Ovary (tissue), 7 donors: ENCODE measurements around a stretch of chr6.

DNA sequence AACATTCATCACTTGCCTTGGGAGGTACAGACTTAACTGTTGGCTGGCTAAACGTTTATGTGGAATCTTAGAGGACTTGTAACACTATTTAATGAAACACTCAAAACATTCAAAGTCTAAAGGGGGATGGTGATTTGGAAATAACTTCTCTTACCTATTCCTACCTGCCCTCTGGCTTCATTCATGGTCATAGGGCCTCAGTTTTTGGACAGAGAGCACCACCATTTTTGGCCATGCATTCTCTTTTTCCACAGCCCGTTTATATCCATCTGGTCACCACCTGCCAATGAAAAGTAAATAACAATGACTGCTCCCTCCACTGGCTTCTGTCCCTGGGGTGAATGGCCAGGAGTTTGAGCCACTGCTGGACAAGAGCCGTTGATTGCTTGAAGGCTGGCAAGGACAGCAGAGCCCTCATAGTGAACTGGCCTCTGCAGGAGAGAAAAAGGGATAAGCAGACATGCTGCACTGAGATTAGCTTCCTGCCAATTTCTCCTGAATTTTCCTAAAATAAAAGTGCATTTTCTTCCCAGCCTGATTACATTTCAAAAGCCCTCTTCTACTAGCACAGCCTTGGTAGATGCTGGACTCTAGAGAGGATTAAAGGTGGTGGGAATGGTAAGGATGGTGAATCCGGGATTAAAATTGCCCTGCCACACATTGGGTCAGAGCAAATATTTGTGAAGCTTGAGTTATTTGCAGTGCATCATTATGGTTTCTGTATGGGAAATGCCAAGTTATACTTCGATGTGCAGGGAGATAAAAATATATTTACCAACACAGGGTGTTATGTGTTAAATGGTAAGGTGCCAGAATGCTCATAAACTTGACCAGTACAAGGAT is 261.9 kb downstream of the ADGB start:
- PRO-cap, 7 experiments: no peak in any of the 7 experiments
- RAMPAGE, long total RNA, 2 experiments: no peak in any of the 2 experiments

GRCh38 chr6:146887300-146887640 is 288.5 kb downstream of the ADGB start:
- PRO-cap, 7 experiments: no peak in any of the 7 experiments
- RAMPAGE, long total RNA, 2 experiments: no peak in any of the 2 experiments

DNA sequence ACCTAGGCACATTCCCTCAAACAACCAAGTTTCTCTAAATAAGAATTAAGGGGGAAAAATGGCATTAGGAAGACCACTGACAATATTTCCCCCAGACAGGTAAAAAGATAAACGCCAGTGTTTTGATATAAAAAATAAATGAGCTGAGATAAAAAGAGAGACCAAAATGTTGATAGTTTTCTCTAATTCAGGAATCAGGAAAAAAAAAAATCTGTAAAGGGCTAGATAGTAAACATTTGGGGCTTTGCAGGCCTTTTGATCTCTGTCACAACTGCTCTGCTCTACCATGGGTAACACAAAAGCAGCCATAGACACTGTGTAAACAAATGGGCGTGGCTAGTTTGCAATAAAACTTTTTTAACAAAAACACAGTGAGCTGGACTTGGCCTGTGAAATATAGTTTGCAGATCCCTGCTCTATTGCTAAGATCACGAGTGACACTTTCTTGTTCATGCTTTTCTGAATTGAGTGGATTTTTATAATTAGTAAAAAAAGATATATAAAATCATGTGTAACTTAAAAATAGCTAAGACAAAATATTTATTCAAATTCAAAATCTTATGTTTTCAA is 219.1 kb upstream of the STXBP5 start:
- PRO-cap, 7 experiments: no peak in any of the 7 experiments
- RAMPAGE, long total RNA, 2 experiments: no peak in any of the 2 experiments

DNA sequence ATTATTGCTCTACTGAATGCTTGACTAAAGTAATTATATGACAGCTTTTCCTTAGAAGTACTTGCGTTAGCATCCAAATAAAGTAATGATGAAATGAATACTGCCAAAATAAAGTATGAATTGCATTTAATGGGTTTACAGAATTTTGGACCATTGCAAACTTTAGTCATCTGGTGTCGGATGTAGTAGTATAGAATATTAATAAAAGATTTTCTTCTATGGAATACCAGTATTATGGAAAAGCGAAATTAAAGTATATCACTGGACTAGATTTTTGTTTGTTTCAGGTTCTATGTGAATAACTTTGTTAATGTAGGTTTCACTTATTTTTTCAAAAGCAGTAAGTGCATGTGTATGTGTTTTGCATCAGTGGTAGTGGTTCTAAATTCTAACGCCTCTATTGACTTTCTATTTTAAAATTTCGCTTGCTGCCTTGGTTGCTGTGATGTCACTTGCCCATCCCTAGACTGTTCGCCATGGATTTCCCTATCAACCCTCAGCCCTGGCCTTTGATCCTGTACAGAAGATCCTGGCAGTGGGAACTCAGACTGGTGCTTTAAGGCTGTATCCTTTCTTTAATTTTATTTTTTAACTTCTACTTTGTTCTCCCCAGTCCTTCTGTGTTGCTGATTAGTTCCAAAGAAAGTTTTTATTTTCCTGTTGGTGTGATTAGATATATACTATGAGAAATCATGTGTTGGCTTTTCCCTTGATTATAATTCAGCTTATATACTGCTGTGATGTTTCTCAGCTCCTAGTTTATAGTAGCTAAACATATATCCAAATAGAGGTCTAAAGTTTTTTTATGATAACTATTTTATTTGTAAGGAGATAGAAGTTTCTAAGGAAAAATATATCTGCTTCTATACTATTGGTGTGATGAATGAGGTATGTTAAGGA is 1.5 kb downstream of the STXBP5 start:
- PRO-cap, 7 experiments: no peak in any of the 7 experiments
- RAMPAGE, long total RNA, 2 experiments: no peak in any of the 2 experiments

- PRO-cap, 7 experiments: no peak in any of the 7 experiments
- RAMPAGE, long total RNA, 2 experiments: no peak in any of the 2 experiments
Measured at GRCh38 chr6:147209386-147210077, 5.3 kb downstream of the STXBP5 start.

- PRO-cap, 7 experiments: no peak in any of the 7 experiments
- RAMPAGE, long total RNA, 2 experiments: no peak in any of the 2 experiments
Measured at GRCh38 chr6:147260172-147261282, 56.3 kb downstream of the STXBP5 start.

DNA sequence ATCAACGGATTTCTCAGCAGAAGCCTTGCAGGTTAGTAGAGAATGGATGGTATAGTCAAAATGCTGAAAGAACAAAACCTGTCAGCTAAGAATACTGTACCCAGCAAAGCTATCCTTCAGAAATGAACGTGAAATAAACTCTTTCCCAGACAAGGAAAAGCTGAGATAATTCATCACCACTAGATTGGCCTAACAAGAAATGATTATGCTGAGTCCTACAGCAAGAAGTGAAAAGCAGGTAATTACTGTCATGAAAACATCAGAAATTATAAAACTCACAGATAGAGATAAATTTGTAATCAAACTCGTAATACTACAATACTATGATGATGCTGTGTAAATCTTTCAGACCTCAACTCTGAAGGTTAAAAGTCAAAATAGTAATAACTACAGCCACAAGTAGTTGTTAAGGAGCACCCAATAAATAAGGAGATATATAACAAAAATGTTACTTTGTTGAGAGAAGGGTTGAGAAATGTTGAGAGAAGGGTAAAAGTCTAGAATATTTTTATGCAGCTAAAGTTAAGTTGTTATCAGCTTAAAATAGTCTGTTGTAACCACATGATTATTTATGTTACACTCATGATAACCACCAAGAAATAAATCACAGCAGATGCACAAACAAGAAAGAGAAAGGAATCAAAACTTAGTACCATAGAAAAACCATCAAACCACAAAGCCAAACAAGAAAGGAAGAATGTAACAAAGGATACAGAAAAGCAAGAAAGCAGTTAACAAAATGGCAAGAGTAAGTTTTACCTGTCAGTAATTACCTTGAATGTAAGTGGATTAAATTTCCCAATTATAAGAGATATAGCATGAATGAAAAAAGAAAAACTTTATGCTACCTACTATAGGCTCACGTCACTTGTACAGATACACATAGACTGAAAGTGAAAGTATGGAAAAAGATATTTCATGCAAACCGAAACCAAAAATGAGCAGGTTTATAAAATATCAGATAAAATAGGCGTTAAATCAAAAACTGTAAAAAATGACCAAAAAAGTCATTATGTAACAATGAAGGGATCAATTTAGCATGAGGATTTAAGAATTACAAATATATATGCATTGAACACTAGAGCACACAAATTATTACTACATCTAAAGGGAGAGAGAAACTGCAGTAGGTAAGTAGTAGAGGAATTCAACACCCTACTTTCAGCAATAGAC is 93.4 kb downstream of the STXBP5 start:
- PRO-cap, 7 experiments: no peak in any of the 7 experiments
- RAMPAGE, long total RNA, 2 experiments: no peak in any of the 2 experiments

DNA sequence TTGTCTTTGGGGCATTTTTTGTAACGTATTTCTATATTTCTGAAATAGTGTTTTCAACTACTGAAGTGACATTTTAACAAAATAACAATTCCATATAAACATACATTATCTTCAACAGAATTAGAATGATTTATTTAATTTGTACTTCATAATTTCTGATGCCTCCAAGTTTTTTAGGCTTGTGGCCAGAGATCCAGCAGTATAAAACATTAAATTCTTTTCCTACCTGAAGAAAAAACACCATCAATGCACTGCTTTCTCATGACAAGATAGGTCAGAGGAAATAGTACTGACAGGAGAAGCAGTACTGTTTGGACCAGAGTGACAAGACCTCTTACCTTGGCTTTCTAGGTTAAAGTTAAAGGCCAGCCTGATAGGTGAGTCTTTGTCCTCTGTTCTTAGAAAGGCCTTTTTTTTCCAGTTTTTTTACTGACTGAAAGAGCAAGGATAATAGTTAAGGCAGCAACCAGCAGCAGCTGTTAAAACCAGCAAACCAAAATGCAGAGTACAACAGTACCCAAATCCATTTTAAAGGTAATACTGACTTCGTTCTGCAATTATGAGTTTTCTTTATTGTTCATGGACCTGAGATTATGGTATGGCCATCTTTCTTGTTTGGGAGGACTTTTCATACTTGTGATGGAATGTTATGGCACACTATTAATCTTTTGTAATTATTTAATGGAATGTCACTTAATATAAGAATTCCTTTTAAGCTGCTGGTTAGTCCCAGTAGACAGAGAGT is 113.9 kb downstream of the STXBP5 start:
- PRO-cap, 7 experiments: no peak in any of the 7 experiments
- RAMPAGE, long total RNA, 2 experiments: no peak in any of the 2 experiments

DNA sequence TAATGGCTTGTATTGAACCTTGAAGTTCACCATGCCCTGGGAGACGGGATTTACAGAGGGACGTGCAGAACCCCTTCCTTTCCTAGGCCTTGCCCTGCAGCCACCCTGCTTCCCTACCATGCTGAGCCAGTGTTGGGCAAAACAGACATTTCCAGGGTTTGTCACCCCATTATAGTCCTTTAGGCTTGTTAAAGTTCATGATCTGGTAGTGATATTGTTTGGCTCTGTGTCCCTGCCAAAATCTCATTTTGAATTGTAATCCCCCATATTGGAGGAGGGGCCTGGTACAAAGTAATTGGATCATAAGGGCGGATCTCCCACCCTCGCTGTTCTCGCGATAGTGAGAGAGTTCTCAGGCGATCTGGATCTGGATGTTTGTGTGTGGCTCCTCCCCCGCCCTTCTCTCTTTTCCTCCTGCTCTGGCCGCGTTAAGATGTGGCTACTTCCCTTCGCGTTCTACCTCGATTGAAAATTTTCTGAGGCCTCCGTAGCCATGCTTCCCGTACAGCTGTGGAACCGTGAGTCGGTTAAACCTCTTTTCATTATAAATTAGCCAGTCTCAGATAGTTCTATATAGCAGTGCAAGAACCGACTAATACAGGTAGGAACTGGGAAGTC is 151.9 kb downstream of the SAMD5 start:
- PRO-cap, 7 experiments: no peak in any of the 7 experiments
- RAMPAGE, long total RNA, 2 experiments: no peak in any of the 2 experiments

GRCh38 chr6:148509392-148510497 is 167.1 kb downstream of the SASH1 start:
- PRO-cap, 7 experiments: peak in 2 of 7 experiments; most common plus-strand start chr6:148509721 (in 1); most common minus-strand start chr6:148509679 (in 1)
- RAMPAGE, long total RNA, 2 experiments: no peak in any of the 2 experiments

DNA sequence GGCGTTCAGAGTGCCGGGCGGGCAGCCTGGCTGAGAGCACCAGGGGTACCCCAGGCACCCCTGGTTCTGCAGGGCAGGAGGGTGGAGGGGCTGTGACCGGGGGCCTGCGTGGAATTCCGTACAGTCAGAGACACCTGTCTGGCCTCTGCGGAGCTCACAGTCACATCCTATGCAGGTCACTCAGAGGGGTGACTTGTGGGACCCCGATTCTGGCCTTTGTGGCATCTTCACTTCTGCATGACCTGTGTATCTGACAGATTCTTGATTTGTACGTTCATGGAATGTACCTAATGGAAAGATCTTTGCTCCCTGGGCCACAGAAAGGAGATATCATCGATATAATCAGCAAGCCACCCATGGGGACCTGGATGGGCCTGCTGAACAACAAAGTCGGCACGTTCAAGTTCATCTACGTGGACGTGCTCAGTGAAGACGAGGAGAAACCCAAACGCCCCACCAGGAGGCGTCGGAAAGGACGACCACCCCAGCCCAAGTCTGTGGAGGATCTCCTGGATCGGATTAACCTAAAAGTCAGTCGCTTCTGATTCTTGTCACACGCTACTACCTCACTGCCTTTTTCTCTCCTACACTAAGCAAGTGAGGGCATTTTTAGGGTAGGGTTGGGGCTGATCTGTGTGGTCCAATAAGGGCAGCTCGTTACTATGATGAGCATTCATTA is 191.0 kb downstream of the SASH1 start:
- PRO-cap, 7 experiments: no peak in any of the 7 experiments
- RAMPAGE, long total RNA, 2 experiments: no peak in any of the 2 experiments

DNA sequence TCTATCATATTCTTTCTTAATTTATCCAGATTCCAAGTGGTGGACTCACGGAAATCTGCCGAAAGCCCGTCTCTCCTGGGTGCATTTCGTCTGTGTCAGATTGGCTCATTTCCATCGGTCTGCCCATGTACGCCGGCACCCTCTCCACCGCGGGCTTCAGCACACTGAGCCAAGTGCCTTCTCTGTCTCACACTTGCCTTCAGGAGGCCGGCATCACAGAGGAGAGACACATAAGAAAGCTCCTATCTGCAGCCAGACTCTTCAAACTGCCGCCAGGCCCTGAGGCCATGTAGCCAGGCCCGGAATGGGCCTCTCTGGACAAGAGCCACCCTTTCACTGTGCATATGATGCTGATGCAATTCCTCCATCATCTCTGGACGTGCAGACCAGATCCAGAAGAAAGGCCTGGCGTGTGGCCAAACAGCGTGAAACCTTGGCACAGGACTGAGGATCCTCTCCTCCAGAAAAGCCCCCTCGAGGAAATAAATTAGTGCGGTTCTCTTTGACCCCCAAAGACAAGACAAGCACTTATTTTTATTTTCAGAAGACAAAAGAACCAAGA is 198.5 kb upstream of the UST start:
- PRO-cap, 7 experiments: no peak in any of the 7 experiments
- RAMPAGE, long total RNA, 2 experiments: no peak in any of the 2 experiments

GRCh38 chr6:148952517-148952822 is 205.6 kb downstream of the UST start:
- PRO-cap, 7 experiments: peak in 2 of 7 experiments; most common minus-strand start chr6:148952717 (in 2)
- RAMPAGE, long total RNA, 2 experiments: no peak in any of the 2 experiments

DNA sequence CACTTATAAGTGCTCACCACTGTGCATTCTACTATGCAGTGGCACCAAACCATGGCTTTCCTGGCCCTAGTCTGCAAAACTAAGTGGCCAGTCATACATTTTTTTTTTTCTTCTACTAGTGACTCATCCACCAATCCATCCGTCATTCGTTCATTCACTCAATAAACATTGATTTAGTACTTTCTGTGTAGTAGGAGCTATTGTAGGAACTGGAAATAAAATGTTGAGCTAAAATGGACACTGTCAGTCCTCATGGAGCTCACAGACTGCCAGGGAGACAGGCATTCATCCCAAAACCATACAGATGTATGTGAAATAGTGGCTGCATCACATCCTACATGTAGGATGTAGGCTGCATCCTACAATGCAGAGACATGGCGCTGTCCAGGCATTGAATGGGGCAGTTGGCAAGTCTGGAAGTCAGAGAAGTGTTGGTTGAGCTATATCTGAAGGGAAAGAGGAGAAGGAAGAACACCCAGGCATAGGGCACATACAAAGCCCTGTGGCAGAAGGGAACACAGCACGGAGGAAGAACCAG is 224.4 kb downstream of the UST start:
- PRO-cap, 7 experiments: no peak in any of the 7 experiments
- RAMPAGE, long total RNA, 2 experiments: start-site peak on the plus strand in 1 of 2 experiments, centred at position 79 of the sequence, 7 reads per replicate

DNA sequence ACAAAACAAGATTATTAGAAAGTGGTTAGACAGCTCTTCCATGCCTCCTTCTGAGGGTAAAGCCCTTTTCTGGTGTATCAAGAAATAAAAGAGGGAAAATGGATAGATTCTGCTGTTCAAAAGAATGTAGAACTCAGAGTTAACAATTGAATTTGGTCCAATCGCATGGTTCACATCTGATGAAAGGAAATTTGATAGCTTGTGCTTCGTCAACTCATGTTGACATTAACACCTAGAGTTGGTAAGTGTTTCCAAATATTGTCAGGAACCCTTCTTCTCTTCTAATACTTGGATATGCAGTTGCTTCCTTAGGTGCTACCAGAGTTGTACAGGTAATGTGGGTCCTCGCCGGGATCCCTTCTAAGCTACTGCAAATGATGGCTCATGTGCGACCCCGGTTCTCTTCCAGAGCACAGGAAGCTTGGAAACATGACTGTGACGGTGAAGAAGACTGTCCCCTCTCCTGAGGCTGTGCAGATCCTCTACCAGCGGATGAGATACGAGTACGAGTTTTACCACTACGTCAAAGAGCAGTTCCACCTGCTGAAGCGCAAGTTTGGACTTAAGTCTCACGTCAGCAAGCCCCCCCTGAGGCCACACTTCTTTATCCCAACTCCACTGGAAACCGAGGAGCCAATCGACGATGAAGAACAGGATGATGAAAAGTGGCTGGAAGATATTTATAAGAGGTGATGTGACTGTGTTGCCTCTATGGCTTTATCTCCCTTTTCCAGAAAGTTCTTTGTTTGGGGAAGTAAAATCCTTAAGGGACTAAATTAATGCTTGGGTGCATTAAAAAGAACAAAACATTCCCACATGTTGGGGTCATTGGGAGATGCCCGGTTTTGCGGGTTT is 243.9 kb upstream of the TAB2 start:
- PRO-cap, 7 experiments: no peak in any of the 7 experiments
- RAMPAGE, long total RNA, 2 experiments: no peak in any of the 2 experiments

GRCh38 chr6:149322902-149323213 is 5.3 kb downstream of the TAB2 start:
- PRO-cap, 7 experiments: peak in 1 of 7 experiments; most common plus-strand start chr6:149322954 (in 1)
- RAMPAGE, long total RNA, 2 experiments: no peak in any of the 2 experiments

- PRO-cap, 7 experiments: no peak in any of the 7 experiments
- RAMPAGE, long total RNA, 2 experiments: no peak in any of the 2 experiments
Measured at GRCh38 chr6:149565368-149565938, 722 bp upstream of the GINM1 start.

DNA sequence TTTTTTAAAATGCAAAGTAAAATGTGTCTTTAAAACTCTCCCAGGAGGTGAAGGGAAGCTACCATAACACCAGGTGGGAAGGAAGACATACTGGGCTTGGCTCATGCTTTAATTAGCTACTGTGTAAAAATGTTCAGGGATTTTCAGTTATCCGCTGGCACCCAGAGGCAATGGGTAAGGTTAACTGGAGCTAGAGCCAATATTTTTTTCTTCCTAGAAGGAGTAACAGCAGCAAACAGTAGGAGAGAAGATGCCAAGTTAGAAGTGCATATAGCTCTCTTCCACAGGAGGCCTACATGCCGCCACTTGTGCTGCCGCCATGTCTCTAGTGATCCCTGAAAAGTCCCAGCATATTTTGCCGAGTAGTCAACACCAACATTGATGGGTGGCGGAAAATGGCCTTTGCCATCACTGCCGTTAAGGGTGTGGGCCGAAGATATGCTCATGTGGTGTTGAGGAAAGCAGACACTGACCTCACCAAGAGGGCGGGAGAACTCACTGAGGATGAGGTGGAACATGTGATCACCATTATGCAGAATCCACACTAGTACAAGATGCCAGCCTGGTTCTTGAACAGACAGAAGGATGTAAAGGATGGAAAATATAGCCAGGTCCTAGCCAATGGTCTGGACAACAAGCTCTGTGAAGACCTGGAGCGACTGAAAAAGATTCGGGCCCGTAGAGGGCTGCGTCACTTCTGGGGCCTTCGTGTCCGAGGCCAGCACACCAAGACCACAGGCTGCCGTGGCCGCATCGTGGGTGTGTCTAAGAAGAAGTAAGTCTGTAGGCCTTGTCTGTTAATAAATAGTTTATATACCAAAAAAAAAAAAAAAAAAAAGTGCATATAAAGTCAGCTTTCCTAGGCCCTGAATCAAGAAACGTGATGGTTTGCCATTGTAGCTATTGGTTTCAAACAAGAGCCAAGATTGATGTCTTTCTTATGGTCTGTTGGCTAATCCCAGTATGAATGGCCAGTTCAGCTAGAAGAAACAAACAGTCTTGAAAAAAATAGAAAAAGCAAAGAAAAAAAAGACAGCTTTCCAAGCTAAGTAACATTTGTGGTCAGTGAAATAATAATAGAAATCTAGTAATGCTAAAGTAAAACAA is 27.9 kb downstream of the GINM1 start:
- PRO-cap, 7 experiments: peak in 1 of 7 experiments; most common plus-strand start position 277 of the sequence (in 1)
- RAMPAGE, long total RNA, 2 experiments: no peak in any of the 2 experiments

DNA sequence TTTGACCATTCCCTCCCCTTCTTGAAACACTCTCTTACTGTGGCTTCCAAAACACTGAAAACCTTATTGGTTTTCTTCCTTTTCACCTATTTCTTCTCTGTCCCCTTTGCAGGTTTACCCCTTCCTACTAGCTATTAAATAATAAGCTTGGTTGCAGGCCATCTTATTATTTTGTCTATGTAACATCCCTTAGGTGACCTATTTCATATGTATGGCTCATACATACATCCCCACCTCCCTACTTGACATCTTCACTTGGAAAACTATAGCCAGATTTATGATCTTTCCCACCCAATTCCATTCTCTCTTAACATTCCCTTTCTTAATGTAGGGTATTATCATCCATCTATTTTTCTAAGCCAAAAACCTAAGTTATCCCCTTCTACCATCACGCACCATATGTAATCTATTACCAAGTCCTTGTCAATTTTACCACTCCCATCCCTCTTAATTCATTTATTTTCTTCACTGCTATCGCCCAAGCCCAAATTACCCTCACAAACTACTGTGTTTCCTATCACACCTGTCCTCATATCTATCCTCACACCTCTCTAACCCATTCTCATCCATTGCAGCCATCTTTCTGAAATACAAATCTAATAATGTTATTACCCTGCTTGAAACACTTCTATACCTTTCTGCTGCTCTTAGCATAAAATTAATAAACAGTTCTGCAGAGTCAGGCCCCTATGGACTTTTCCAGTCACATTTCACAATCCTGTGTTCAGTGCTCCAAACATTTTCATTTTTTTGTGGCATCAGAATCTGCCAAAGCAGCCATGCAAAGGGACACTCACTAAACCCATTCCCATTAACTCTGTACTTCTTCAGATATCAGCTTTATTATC is 26.1 kb downstream of the LATS1 start:
- PRO-cap, 7 experiments: no peak in any of the 7 experiments
- RAMPAGE, long total RNA, 2 experiments: no peak in any of the 2 experiments

DNA sequence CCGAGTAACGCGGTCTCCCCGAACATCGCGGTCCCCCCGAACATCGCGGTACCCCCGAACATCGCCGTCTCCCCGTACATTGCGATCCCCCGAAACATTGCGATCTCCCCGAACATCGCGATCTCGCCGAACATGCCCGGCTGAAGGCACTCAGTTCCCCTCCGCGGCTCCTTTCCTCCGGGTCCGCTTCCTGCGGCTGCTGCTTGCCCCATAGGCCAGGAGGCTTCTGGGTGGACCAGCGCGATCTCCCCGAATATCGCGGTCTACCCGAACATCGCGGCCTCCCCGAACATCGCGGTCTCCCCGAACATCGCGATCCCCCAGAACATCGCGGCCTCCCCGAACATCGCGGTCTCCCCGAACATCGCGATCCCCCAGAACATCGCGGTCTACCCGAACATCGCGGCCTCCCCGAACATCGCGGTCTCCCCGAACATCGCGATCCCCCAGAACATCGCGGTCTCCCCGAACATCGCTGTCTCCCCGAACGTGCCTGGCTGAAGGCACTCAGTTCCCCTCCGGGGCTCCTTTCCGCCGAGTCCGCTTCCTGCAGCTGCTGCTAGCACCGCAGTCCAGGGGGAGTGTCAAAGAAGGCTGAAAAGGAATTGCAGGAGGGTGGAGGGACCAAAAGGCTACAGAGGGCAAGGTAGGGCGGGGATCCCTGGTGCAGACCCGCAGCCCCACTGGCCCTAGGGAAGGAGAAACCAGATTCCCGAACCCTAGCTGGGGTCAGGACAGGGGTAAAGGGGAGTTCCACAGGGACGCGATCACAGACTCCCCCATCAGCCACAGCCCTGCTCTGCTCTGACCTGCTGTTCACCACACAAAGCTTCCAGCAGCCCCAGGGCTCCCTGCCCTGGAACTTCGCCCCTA is 1.3 kb downstream of the ULBP1 start:
- PRO-cap, 7 experiments: no peak in any of the 7 experiments
- RAMPAGE, long total RNA, 2 experiments: no peak in any of the 2 experiments